Mesenchymal stem cell of adipose (primary cell): Measurements from ENCODE around the gene IQCE.

DNA sequence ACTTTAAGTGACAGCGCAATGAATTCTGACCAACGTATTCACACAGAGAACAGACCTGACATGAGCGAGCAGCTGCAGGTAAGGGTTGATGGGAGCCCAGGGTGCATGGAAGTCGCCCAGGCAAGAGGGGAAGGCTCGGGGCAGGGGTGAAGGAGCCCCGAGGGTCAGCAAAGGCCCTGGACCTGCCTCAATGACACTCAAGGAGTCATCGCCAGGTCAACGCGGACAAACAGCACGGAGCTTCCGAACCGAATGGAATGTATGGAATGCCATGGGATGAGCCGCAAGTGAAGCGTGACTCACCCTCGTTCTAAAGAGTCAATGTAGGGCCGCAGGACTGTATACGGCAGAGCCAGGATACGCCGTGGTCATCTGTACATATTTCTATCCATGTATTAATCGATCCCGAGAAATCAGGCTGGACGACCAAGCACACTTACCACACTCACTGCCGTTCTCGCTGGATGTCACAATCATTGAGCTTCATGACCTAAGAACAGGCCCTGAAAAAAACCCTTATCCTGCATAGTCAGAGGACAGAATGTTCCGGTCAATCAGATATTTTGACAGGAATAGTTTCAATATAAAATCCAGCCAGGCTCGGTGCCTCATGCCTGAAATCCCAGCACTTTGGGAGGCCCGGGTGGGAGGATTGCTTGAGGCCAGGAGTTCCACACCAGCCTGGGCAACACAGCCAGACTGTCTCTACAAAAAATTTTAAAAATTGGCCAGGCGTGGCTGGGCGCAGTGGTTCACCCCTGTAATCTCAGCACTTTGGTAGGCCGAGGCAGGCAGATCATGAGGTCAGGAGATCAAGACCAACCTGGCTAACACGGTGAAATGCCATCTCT is 4.3 kb downstream of the SNX8 start:
- CAGE, long polyA plus RNA, result no peak

DNA sequence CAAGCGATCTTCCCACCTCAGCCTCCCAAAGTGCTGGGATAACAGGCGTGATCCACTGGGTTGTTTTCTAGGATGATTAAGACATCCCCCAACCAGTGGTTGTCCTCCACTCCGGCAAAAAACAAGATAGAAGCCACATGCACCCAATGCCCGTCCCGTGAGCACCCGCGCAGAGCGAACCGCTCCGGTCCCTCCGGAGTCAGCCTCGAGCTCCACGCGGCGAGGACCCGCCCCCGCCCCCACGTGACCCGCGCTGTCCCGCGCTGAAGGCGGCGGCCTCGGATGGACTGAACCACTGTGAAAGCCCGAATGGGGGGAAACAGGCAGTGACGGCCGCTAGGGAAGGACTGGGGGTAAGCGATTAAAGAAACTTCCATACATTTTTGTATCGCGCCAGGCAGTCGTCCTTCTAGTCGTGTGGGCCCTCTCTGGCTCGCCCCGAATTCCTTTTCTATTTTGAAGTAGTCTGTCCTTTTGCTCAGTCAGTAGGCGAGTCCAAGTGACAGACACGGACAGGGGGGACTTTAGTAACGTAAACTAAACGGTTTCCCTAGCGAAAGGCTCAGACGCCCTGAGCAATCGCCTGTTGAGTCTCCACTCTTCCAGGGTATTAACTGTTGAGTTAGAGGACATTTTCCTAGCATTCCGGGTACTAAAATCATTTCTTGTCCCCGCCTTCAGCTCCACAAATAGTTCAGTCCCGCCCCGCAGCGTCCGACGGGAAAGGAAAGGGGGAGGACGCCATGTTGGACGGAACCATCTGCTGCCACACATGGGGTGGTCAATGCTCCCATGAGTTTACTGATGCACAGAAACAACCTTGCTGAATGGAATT is 567 bp upstream of the EIF3B start:
- CAGE, long polyA plus RNA, result no peak

GRCh38 chr7:2375616-2376310 is 21.1 kb downstream of the EIF3B start:
- CAGE, long polyA plus RNA, result no peak

DNA sequence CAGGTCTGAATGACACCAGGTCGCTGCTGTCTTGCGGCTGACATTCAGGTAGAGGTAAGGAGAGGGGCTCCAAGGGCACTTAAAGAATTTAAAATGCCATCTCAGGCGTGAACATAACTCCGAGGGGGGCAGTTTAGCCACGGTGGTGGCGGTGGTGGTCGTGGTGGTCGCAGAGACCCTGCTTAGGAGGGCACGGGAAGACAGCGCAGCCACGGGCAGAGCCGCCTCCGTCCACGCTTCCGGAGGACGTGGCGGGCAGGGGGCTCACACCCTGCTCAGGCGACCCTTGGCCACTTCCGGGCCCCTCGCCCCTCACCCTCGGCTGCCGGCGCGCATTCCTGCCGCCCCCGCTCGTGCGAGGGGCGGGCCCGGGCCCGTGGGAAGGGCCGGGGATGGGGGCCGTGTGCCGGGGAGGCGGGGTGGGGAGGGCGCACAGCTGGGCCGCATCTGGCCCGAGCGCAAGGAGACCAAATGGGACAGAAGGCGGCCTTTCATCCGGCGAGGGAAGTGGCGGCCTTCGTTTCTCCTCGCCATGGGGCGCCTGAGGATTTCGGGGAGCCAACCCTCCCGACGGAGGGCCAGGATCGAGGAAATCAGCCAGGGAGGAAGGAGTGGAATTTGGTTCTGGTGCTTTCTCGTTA is 909 bp upstream of the LFNG start:
- CAGE, long polyA plus RNA, result no peak

- CAGE, long polyA plus RNA, result no peak
These were observed 247 bp downstream of the LFNG start for GRCh38 chr7:2519901-2520140.

DNA sequence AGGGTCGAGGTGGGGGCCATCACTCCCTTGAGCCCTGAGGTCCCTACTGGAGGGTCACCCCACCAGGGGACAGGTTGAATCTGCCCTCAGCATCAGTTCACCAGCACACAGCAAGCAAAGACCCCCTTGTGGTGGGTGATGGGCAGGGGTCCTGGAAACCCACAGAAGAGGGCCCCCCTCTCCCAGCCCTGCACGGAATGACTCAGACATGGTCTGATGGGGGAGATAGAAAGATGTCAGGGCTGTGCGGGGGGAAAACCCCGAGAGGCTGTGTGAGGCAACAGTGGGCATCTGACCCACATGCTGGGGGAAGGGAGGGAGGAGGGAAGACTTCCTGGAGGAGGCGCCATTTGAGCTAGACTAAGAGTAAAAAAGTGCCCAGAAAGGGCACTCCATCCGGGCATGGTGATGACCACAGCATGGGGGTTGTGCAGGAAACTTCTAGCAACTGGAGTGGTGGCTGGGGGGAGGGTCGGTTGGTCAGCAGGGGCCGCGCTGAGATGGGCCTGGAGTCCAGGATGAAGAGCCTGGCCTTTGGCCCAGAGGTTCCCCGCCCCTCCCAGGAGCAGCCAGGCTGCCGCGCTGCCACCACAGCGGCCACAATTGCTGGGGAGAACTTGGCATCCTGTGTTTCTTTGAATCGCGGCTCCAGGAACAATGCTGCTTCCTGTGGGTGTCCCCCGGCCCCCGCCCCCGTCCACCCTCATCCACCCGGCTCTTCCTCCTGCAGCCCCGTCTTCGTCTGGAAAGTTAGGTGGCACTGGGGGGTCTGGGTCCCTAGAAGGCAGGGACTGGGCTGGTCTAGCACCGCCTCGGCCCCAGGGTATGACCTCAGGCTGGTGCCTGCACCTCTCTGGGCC is 2.5 kb downstream of the LFNG start:
- CAGE, long polyA plus RNA, result no peak

DNA sequence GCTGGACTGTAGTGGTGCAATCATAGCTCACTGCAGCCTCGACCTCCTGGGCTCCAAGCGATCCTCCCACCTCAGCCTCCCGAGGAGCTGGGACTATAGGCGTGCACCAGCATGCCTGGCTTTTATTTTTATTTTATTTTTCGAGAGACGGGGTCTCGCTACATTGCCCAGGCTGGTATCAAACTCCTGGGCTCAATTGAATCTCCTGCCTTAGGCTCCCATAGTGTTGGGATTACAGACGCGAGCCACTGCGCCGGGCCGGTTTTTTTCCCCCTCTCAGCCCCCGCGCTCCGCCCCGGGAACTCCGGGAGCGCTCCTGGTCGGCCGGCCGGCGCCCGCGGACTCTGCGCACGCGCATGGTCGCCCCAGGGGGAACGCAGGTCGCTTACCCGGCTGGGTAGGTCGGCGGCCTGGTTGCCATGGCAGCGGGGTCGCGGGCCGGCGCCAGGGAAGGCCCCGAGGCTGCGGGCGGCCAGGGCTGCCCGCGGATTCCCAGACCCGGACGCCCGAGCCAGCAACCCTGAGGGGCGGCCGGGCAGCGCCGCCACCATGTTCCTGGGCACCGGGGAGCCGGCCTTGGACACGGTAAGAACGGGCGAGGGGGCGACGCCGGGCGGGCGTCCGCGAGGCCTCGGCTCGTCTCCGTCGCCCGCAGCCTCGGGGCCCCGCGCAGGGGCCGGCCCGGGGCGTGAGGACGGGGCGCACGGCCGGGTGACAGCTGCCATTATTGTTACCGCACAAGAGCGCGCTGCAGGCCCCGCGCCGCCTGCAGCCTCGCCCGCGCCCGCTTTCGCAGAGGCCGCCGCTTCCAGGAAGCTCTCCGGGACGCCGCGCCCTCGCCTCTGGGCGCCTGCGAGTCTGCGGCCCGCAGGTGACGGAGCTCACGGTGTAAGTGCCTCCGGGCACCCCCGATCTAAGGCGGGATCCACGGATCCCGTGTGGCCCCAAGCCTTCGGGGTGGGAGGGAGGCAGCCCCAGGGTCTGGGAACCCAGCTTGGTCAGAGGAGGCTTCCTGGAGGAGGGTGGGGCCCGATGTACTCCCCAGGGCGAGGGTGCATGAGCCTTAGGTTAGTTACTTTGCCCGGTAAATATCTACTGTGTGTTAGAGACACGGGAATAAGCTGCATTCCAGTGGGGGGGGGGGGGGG is at the start of gene IQCE:
Gene IQCE (plus strand): TSS at position 347 of the 1,148 bp plus-strand sequence.
- CAGE, long polyA plus RNA, result no peak

DNA sequence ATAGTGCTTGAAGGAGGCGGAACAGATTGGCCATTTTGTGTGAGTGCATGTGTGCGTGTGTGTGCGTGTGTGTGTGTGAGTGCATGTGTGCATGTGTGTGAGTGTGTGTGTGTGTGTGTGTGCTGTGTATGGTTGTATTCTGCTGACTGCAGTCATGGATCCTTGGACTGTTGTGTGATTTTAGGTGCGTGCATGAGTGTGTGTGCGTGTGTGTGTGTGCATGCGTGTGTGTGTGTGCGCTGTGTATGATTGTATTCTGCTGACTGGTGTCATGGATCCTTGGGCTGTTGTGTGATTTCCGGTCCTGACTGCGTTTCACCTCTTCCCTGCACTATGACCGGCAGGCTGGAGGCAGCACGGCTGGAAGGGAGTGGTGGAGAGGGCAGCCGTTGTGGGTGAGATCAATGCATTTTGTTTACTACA is 6.3 kb downstream of the IQCE start:
- CAGE, long polyA plus RNA, result no peak

DNA sequence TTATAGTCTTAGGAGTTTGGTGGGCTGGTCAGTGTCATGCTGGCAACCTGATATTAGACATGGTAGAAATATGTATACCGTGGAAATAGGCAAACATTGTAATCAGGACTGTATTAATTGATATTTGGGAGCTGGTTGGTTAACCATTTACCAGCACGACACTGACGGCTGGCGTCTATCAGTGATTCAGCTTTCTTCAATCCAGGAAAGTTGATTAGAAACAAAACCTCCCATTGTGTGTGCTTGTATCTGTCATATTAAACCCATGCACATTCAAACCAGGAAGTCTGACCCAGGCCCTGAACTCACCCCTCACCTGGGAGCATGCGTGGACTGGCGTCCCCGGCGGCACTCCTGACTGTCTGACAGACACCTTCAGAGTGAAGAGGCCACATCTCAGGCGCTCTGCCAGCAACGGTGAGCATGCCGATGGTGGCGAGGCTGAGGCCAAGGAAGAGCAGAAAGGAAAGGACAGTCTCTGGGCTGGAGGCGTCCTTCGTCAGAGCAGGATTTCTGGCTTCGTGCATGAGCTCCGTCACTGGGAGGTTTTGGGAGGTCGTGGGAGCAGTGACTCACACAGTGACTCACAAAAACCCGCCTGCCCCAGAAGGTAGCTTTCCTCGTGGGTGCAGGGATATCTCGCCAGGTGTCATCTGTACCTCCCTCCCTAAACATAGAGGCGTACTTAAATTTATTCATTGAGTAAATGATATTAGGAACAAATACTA is 13.3 kb downstream of the IQCE start:
- CAGE, long polyA plus RNA, result no peak

GRCh38 chr7:2589729-2590250 is 31.0 kb downstream of the IQCE start:
- CAGE, long polyA plus RNA, result no peak

DNA sequence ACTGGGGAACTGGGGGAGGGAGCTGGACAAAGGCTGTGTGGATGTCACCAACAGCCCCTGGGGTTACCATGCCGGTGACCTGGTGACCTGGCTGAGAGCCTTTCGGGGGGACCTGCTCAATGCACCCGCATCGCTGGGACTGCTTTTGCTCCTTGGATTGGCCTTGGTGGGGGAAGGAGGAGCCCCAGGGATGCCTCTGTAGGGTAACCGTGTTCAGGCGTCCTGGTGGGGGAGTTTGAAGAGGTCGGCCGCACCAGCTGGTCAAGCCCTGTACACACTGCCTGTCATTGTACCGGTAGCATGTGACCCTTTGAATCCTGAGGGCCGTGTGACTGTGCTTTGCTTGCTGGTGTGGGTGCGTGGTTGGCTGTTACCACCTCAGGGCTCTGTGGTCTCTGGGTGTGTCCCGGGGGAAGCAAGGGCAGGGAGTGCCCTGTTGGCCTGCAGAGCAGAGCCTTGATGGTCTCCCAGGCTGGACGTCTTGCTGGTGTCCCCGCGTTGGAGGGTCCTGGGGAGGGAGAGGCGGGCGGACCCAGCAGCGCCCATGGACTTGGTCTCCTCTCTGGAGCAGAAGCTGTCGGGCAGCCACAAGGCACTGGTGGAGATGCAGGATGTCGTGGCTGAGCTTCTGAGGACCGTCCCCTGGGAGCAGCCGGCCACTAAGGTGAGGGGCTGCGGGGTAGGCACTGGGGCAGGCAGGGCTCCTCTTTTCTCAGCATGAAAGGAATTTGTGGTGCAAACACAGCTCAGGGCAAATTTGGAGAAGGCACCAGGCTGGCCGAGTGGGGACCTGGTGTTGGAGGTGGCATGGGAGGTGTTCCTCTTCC is 20.8 kb downstream of the TTYH3 start:
- CAGE, long polyA plus RNA, result no peak

GRCh38 chr7:2676489-2676944 is 11.5 kb upstream of the AMZ1 start:
- CAGE, long polyA plus RNA, result no peak

DNA sequence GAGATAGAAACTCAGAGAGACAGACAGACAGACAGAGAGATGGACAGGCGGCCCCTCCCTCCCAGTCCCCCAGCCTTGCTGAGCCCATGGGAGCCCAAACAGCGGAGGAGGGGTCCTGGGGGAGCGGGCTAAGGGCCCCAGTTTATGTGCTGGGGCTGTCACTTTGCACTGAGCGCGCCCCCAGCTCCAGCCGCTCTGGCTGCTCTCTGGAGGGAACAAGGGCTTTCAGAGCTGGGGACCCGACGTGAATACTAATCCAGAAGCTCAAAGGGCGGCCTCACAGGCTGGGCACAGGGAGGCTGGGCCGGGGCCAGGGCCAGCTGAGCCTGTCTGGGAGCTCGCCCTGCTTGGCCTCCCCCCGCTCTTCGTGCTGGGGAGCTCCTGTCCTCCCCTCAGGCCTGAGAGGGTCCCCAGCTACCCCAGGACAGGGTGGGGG is 6.1 kb upstream of the AMZ1 start:
- CAGE, long polyA plus RNA, result no peak

DNA sequence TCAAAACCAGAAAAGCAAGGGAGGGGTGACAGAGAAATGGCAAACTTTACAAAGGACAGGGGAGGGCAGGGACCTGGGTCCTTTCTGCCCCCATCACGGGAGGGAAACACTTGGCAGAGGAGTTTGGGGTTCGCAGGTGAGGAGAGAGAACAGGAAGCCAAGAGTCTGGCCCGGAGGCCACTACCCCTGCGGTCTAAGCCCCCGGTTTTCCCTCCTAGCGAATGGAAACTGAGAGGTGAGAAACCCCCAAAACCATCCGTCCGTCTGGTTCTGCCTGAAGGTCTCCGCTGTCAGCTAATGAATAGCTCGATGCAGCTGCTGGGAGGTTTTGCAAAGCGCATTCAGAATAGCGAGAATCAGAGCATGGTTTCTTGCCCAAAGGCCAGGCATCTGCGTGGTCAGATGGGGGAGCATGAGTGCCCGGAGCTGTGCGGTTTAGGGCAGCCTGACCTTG is 882 bp downstream of the AMZ1 start:
- CAGE, long polyA plus RNA, result no peak

- CAGE, long polyA plus RNA, result no peak
These were observed 50.3 kb downstream of the AMZ1 start for GRCh38 chr7:2738216-2738715.

DNA sequence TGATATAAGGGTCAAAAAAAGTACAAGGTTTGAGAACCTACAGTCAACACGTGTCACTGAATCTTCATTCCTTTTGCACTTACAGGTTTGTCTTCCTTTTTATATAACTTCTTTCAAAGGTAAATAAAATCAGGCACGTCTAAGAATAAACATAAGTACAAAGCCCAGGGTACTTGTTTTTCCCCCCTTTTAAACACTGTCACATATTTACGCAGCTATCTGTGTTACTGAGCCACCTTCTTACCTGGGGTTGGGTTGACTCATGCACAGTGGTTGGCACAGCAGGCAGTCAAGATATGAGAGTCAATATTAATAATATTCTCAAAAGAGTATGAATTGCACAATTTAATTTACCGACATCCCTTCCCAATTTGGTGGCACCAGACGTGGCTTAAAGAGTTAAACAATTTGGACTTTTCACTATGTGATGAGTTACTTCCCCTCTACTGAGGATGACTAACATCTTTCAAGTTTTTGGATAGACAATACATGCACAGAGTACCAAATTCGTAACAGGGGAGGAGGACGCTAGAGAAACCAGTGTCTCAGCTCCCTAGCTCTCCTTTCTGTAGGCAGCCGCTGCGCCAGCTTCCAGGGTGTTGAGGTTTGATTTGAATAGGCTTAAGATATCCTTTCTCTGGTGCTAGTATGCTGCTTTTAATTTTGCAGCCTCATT is 69.3 kb downstream of the GNA12 start:
- CAGE, long polyA plus RNA, result no peak

DNA sequence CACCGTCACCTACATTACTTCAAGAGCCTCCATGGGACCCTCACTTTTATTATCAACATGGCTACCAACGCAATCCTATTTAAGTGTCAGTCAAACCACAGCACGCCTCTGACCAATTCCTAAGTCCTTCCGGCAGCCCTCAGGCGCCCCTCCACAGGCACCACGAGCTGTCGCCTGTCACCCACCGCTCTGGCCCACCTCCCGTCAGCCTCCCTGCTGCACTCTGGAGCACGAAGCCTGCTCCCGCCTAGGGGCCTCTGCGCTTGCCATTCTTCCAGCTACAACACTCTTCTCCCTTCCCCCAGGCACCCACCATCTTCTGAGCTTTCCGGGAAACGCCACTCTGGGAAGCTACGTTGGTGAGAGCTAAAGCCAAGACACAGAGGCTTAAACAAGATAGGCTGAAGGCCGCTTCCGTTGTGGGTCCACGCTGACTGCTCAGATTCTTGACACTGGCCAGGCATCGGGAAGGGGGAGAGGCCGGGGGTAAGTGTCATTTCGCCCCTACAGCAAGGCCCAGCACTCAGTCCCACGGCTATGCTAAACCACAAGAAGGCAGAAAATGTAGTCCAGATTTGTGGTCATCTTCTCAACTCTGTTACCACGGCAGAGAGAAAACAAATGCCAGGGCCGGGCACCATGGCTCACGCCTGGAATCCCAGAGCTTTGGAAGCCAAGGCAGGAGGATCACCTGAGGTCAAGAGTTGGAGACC is 56.7 kb downstream of the GNA12 start:
- CAGE, long polyA plus RNA, result no peak

DNA sequence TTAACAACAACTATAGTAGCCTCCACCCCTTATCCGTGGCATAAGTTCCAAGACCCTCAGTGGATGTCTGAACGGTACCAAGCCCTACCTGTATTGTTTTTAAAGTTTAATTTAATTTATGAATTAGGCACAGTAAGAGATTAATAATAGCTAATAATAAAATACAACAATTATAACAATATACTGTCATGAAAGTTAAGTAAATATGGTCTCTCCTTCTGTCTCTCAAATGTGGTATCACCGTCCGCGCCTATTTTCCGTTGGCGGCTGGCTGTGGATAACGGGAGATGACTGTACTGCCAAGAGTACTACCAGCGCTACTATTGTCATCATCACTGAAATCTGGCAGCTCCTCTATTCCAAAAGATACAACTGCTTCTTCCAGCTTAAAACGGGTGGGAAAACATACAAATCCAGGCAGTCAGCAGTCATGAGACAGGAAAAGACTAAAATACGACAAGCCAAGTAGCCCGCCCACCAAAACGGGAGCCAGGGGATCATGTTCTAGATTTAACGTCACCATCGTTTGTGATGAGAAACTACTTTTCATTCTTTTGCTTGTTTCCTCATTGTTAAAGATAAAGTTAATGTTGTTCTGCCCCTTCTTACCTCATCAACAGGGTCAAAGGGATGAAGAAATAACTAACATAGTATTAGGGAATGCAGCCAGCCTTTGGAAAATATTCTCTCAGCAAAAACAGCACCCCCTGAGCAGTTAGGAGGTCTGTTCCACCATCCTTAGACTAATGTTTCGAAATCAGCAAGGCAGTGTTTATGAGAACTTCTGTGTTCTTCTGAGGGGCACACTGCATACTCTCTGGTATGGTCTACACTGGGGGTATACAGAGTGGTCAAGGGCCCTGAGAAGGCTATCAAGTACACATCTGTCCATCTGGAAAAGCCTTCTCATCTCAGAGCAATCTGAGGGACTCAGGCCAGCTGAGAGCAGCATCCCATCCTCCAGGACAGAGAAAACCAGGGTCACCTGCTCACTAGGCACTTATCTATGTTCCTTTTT is 47.7 kb downstream of the GNA12 start:
- CAGE, long polyA plus RNA, result no peak

DNA sequence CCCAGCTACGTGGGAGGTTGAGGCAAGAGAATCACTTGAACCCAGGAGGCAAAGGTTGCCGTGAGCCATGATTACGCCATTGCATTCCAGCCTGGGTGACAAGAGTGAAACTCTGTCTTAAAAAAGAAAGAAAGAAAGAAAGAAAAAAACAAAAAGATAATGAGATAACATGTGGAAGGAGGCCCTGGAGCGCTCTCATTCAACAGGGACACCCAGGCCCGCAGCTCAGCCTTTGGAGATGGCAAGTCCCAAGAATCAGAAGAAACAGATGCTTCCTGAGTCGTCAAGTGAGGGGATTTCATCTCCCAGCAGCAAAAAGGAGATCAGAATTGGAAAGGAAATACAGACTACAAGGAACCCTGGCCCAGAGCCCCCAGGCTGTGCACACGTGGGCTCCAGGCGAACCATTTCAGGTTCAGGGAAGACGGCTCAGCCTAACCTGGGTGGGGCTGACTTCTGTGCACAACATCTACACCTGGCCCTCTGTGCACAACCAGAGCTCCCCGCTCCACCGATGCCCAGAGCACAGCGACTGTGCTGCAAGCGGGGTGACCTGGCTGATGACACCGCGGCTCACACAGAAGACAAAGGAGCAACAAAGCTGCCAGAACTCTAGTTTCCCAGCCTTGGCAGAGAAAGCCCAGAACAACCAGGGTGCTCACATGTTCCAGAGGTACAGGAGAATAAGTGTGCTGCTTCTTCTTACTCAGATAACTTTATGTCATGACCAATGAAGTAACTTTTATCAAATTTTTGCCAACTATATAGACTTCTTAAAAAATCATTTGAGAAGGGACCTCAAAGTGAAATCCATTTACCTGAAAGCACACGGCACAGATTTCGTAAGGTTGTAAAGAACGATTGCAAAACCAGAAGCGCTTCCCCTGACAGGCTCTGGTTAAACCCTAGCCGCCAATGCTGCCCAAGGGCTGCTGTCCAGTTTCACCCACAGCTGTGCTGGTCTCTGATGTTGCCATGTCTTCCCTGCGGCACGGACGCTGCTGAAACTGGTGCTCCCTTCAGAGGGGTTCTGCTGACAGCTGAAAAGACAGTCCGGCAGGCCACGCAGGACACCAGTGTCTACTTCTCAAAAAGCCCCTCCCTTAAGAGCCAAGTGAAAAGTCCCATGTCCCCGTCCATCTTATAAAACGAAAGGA is 33.0 kb downstream of the GNA12 start:
- CAGE, long polyA plus RNA, result no peak

GRCh38 chr7:2814448-2815623 is 29.3 kb downstream of the GNA12 start:
- CAGE, long polyA plus RNA, result no peak